Mucosa of descending colon (tissue), 1 donor: Measurements from ENCODE around the genes XPOT, GNS and CAND1.

- PRO-cap = no peak
Observed at GRCh38 chr12:64064941-64065367, 157.1 kb downstream of the KICS2 start.

- PRO-cap = no peak
Observed at GRCh38 chr12:64195316-64195844, 26.7 kb downstream of the KICS2 start.

GRCh38 chr12:64404309-64405327 lies at the start of gene XPOT:
XPOT (plus strand) TSS chr12:64404392.
- PRO-cap = bidirectional peak, plus-strand start at chr12:64404399, minus-strand start at chr12:64404226; unidirectional peak, minus-strand start at chr12:64404765; unidirectional peak, minus-strand start at chr12:64405015; unidirectional peak, minus-strand start at chr12:64405045

- PRO-cap = no peak
Observed at GRCh38 chr12:64583684-64584361, 26.5 kb upstream of the RASSF3 start.

DNA sequence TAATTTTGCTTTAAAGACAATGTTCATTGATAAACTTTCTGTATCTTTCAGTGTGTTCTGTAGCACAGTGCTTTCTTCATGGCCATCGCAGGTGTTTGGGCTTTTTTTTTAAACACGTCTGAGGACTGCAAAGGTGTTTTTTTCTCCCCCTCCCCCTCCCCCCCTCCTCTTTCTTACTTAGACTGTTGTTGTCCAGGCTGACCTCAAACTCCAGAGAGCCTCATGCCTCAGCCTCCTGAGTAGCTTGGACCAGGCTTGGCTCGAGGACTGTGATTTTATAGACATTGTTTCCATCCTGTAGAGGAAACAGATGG lies 41.9 kb downstream of the RASSF3 start:
- PRO-cap = no peak

- PRO-cap = bidirectional peak, plus-strand start at chr12:64679666, minus-strand start at chr12:64679593; bidirectional peak, plus-strand start at chr12:64679956, minus-strand start at chr12:64679958
Observed at GRCh38 chr12:64679139-64680103, 69.1 kb downstream of the RASSF3 start.

- PRO-cap = unidirectional peak, plus-strand start at chr12:64690666
Observed at GRCh38 chr12:64690514-64690953, 68.7 kb downstream of the GNS start.

- PRO-cap = bidirectional peak, plus-strand start at chr12:64759667, minus-strand start at chr12:64759406
Observed at GRCh38 chr12:64759288-64760005, at the start of gene GNS. GNS (minus strand) TSS chr12:64759406.

DNA sequence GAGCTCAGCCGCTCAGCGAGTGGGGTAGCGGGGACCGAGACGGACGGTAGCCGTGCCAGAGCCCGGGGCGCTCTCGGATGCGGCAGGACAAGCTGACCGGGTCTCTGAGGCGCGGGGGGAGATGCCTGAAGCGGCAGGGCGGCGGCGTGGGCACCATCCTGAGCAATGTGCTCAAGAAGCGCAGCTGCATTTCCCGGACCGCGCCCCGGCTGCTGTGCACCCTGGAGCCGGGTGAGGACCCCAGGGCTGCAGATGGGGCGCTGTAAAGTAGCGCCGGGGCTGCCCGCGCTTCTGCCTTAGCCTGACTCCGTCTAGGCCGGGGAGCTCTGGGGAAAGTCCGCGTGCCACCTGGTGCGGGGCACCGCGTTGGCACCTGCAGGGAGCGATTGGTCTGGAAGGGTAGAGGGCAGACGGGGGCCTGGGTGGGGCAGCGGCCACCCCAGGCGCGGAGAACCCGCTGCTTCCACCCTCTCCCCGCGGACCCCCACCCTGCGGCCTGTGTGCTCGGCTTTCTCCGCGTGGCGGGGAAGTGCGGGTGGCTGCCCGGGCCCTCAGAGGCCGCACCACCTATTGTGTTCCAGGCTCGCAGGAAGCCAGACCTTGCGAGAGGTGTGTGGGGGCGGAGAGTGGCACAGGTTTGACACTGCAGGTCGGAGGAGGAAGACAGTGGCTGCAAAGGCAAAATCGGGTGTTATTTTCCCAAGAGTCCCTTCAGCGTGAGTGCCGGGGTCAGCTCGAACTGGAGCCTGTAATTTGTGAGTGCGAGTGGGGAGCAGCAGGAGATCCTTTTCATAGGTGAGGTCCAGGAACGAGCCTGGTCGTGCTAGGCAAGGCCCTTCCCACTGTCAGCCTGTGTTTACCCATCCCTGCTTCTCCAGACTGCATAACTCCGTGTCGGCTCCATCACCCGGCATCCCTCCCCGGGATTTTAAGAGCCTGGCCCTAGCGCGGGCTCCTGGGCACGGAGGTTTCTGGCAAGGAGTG lies 648 bp downstream of the TBC1D30 start:
- PRO-cap = no peak

DNA sequence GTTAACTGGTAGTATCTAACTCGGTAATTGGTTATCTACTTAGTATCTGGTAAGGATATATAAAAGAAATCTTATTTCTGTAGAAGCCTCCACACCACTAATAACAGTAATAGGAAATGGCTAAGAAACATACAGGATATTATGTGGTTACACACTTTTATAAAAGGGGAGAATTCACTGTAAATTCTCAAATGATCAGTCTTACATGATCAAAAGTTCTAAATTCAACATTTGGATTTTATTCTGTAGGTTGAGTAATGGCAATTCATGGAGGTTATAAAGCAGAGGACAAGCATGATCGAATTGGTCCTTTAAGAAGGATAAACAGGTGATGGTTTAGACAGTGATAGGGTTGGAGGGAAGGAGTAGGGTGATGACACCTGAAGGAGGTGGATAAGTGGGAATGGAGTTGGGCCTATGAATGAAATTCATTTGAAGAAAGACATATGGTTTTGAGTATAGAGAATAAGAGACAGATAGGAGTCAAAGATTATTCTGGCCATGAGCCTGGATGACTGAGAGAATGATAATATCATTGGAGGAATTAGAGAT lies 7.6 kb downstream of the LEMD3 start:
- PRO-cap = no peak

GRCh38 chr12:65283850-65284637 lies 5.6 kb downstream of the MSRB3 start:
- PRO-cap = no peak

DNA sequence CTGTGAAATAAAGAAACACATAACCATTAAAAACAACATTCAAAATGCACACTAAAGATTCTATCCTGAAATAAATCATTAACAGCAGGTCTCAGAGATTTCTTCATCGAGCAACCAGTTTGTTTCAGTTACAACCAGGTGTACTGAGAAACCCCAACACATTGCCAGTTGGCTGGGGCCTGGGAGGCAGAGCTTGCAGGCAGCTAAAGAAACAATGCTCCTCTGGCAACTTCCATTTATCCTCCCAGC lies 181.5 kb downstream of the MSRB3 start:
- PRO-cap = no peak

DNA sequence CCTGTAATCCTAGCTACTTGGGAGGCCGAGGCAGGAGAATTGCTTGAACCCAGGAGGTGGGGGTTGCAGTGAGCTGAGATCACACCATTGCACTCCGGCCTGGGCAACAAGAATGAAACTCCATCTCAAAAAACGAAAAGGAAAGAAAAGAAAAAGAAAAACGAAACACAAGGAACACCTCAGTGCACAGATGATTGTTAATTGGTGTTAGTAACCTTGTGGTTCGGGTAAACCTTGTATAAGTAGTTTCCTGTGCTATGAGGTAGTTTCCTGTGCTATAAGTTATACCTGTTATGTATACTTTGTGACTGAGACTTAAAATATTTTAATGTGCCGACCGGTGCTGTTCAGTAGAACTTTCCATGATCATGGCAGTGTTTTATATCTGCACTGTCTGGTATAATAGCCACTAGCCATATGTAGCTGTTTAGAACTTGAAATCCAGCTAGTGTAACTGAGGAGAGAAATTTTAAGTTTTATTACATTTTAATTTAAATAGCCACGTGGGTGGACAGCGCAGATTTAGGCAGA lies 1.3 kb downstream of the HELB start:
- PRO-cap = bidirectional peak, plus-strand start at position 328 of the sequence, minus-strand start at position 203 of the sequence

DNA sequence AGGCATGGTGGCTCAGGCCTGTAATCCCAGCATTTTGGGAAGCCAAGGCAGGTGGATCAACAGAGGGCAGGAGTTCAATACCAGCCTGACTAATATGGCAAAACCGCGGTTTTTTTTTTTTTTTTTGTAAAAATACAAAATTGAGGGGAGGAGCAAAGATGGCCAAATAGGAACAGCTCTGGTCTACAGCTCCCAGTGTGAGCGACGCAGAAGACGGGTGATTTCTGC lies 100.8 kb downstream of the GRIP1 start:
- PRO-cap = unidirectional peak, minus-strand start at position 119 of the sequence

- PRO-cap = no peak
Observed at GRCh38 chr12:66987710-66988381, 281.3 kb upstream of the CAND1 start.

DNA sequence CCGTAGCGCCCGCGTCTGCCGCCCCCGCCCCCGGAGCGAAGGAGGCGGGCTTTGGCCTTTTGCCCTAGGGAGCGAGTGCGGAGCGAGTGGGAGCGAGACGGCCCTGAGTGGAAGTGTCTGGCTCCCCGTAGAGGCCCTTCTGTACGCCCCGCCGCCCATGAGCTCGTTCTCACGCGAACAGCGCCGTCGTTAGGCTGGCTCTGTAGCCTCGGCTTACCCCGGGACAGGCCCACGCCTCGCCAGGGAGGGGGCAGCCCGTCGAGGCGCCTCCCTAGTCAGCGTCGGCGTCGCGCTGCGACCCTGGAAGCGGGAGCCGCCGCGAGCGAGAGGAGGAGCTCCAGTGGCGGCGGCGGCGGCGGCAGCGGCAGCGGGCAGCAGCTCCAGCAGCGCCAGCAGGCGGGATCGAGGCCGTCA lies at the start of gene CAND1:
Gene CAND1, plus strand, starts transcription at position 57 of the 414 bp plus-strand sequence.
- PRO-cap = bidirectional peak, plus-strand start at position 67 of the sequence, minus-strand start outside the sequence; bidirectional peak, plus-strand start at position 331 of the sequence, minus-strand start at position 302 of the sequence

- PRO-cap = no peak
Observed at GRCh38 chr12:67297351-67297929, 28.3 kb downstream of the CAND1 start.

GRCh38 chr12:67650794-67651275 lies 2.3 kb downstream of the DYRK2 start:
- PRO-cap = unidirectional peak, minus-strand start at chr12:67651034; unidirectional peak, minus-strand start at chr12:67651125

GRCh38 chr12:67827832-67828551 lies 179.4 kb downstream of the DYRK2 start:
- PRO-cap = no peak

DNA sequence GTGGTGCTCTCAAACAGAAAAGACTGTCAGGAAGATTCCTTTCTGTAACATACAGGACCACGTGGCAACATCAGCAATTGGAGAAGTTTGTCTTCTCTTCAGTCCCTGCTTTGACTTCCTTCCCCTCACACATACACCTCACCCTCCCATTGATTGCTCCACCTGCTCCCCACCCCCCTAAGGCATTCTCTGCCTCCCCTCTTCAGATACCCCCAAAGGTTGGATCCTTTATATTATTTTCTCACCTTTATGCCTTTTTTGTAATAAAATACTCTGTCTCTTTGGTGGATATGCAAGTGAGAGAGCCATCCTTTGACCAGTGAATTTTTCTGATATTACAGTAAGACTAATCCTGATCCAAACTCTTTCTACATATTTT lies 36.3 kb upstream of the MDM1 start:
- PRO-cap = no peak